Occipital lobe (tissue), 2 donors: ENCODE results near the gene FAM110C.

GRCh38 chr2:20108-20399 lies 26.3 kb downstream of the FAM110C start:
- RAMPAGE, long total RNA: no peak

DNA sequence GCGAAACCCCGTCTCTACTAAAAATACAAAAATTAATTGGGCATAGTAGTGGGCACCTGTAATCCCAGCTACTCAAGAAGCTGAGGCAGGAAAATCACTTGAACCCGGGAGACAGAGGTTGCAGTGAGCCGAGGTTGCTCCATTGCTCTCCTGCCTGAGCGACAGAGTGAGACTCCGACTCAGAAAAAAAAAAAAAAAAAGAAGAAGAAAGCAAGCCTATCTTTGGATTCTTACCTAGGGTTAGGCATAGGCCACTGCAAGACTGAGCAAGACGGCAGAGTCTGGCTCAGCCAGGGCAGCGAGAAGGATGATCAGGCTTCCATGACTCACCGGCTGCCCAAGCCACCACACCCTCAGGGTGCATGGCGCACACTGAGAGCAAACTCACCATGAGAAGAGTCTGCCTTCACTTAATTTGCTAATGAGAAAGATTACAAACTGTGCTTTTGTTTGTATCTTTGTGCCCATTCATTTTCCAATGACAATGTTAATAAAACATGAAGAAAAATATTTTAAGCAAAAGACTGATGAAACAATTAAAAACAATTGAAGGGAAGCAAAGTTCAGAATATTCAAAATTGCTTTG lies 8.2 kb downstream of the FAM110C start:
- RAMPAGE, long total RNA: no peak

DNA sequence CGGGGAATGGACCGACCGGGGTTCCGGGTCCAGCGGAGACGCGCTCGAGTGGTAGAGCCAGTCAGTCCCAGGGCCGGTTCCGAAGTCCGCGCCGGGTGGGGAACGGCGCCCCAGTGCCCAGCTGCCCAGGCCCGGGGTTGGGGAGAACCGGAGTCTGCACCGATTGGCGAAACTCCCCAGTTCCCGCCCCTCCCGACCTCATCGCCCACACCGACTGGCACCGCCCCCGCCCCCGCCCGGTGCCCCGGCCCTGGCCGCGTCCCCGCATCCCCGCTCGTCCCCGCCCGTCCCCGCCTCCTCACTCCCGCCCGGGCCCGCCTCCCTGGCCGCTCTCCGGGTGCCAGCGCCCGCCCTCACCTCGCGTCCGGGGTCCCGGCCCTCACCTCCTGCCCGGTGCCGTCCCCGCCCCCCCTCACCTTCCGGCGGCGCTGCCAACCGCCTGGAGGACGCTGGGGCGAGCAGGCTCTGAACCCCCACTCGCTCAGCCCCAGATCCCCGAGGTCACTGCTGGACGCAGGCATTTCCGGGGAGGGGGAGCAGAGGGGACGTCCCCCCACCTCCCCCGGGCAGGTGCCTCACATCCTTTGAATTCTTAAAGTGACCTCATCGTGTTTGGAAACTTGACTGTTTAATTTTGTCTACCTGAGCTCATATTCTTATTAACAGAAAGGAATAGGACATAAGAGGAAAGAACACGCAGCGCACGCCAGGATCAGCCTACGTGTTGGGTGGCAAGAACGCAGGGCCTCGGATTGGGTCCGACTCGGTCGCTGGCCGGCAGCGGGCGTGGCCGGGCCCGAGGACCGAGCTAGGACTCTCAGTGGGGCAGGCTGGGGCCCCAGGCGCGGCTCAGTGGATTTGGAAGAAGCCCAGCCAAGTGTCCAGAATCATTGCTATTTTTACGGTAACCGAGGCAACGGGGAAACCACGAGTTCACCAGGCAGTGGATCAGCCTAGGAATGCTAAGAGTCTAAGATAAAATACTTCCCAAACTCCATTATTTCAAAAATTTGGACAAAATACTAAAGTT lies at the start of gene FAM110C:
Gene FAM110C (minus strand): TSS at position 115 of the 1,030 bp plus-strand sequence.
- RAMPAGE, long total RNA: no peak

DNA sequence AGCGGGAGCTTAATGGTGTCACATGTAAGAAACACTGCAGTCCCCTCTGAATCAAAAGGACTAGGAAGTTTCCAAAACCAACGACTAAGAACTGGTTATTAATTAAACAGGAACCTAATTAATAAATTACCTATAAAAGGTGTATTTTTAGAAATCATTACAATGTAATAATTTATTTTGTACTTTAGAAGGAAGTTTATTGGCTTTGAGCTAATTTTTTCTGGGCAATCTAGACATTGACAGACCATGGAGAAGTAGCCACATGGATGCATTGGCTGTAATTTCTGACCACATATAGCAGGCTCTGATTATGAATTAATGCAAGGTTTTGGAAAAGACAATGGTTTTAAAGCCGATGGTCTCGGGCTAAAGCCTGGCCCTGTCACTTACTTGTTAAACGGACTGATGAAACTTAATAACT lies 23.9 kb upstream of the FAM110C start:
- RAMPAGE, long total RNA: no peak

GRCh38 chr2:280054-281067 lies 7.5 kb downstream of the ALKAL2 start:
- RAMPAGE, long total RNA: no peak

- RAMPAGE, long total RNA: no peak
These were observed 157.4 kb upstream of the ALKAL2 start for GRCh38 chr2:445190-445848.

- RAMPAGE, long total RNA: no peak
These were observed 87.6 kb downstream of the TMEM18 start for GRCh38 chr2:589421-590112.

DNA sequence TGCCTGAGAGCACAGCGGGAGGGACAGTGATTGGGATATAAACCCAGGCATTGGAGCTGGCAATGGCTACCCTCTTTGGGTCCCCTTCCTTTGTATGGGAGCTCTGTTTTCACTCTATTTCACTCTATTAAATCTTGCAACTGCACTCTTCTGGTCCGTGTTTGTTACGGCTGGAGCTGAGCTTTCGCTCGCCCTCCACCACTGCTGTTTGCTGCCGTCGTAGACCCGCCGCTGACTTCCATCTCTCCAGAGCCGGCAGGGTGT lies 84.9 kb downstream of the TMEM18 start:
- RAMPAGE, long total RNA: no peak

DNA sequence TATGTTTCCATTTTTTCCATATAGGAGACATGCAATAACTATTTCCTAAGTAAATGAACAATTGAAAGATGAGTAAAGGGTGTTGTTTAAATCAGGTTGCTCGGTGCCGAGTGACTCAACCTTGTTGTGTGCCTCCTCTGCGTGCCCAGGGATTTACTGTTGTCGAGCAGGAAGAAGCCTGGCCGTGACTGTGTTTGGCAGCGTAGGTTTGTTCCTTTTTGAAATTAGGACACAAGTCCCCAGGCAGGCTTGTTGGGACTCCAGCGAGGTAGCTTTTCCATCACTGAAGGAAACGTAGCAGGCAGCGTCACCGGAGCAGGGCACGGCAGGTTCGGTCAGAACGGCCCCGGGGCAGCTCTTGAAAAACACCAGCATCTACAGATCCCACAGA lies 48.6 kb downstream of the TMEM18 start:
- RAMPAGE, long total RNA: no peak

DNA sequence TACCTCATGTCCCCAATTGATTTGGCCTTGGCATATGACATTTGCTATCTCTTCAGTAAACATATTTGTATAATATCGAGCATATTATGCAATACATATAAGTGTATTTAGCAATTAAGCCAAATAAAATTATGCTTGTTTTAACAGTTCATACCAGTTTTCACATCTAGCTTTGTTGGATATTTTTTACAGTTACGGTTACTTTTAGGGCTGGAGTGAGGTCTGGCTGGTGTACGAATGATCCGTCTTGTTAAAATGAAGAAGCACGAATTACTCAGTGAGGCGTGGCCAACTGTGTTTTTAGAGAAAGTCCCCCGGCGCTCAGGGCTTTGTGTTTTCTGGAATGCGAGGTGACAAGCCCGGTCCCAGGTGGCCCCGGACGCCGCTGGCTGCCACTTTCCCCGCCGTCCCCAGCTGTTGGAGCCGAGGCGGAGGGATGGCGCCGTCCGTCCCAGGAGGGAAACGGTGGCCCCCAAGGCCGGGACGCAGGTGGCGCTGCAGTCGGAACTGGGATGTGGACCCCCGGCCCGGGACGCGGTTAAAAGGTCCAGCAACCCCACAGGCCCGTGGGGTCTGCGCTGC lies 41.3 kb downstream of the TMEM18 start:
- RAMPAGE, long total RNA: no peak

- RAMPAGE, long total RNA: no peak
These were observed 31.9 kb upstream of the TMEM18 start for GRCh38 chr2:708886-709821.

DNA sequence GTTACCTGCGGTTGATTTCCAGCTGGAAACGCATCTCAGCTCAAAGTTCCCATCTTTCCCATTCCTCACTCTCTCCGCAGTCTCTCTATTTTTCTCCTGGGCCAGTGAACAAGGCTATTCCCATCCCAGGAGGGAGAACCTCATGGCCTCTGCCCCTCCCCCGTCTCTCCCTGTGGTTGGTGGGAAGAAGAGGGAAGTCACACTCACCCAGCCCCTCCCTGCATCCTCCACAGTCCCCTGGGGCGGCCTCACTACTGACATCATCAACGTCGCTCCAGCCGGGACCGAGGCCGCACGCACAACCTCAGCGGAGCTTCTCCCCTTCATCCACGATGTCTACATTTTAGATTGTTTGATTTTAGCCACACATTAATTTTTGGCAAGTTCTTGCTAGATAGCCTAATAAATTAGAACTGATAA lies 84.4 kb upstream of the SNTG2 start:
- RAMPAGE, long total RNA: no peak

DNA sequence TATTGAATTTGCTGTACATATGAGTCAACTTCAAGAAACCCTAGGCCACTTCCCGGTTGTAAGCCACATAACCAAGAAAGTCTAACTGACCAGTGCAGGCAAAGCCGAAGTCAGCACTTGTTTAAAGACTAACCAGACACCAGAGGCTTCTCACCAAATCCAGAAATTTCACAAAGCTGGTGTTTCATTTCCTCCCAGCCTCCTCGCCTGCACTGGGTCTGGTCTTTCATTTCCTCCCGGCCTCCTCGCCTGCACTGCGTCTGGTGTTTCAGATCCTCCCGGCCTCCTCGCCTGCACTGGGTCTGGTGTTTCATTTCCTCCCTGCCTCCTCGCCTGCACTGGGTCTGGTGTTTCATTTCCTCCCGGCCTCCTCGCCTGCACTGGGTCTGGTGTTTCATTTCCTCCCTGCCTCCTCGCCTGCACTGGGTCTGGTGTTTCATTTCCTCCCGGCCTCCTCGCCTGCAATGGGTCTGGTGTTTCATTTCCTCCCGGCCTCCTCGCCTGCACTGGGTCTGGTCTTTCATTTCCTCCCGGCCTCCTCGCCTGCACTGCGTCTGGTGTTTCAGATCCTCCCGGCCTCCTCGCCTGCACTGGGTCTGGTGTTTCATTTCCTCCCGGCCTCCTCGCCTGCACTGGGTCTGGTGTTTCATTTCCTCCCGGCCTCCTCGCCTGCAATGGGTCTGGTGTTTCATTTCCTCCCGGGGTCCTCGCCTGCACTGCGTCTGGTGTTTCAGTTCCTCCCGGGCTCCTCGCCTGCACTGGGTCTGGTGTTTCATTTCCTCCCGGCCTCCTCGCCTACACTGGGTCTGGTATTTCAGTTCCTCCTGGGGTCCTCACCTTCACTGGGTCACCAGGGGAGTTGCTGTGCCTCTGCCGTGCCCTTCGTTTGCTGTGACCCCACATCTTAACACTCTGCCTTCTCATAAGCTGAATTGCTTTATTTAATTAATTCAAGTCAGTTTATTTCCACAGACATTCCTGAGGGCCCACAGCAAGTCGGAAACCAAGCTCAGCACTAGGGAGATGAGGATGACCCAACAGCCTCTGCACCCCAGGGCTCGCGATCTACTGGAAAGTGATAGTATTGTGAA lies 40.8 kb upstream of the SNTG2 start:
- RAMPAGE, long total RNA: no peak

GRCh38 chr2:1153688-1154303 lies 203.1 kb downstream of the SNTG2 start:
- RAMPAGE, long total RNA: no peak

GRCh38 chr2:1244768-1244984 lies 168.6 kb upstream of the TPO start:
- RAMPAGE, long total RNA: no peak

- RAMPAGE, long total RNA: no peak
These were observed 24.9 kb upstream of the TPO start for GRCh38 chr2:1388126-1388937.

GRCh38 chr2:1518273-1518854 lies 105.1 kb downstream of the TPO start:
- RAMPAGE, long total RNA: no peak

- RAMPAGE, long total RNA: no peak
These were observed 157.3 kb downstream of the PXDN start for GRCh38 chr2:1586941-1587490.

DNA sequence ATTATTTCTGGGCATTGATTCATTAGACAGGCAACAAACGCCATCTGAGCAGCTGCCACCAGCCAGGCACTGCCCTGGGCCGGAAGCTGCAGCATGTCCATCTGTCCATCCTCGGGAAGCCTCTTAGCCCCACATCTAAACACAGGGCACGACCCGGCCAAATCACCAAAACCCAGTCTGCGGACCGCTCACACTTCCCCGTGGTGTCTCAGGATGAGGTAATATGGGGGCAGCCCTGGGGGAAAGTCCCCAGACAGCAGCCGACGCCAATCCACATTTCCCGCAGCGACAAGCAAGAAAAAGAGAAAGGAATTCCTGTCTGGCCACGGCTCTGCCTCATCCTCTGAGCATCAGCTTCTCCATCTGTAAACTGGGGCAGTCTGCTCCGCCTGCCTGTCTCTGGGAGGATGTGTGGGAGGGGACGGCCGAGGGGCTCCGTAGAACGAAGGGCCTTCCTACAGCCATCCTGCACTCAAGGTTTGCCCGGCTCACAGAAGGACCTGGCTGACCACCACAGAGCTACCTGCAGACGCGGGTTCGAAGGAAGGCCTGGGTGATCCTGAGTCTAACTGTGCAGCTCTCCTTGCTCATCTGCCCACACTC lies 138.6 kb downstream of the PXDN start:
- RAMPAGE, long total RNA: no peak

GRCh38 chr2:1640501-1641157 lies 103.7 kb downstream of the PXDN start:
- RAMPAGE, long total RNA: no peak